Ureter (tissue), 1 donor: ENCODE measurements around the genes MRC1 and PLXDC2.

DNA sequence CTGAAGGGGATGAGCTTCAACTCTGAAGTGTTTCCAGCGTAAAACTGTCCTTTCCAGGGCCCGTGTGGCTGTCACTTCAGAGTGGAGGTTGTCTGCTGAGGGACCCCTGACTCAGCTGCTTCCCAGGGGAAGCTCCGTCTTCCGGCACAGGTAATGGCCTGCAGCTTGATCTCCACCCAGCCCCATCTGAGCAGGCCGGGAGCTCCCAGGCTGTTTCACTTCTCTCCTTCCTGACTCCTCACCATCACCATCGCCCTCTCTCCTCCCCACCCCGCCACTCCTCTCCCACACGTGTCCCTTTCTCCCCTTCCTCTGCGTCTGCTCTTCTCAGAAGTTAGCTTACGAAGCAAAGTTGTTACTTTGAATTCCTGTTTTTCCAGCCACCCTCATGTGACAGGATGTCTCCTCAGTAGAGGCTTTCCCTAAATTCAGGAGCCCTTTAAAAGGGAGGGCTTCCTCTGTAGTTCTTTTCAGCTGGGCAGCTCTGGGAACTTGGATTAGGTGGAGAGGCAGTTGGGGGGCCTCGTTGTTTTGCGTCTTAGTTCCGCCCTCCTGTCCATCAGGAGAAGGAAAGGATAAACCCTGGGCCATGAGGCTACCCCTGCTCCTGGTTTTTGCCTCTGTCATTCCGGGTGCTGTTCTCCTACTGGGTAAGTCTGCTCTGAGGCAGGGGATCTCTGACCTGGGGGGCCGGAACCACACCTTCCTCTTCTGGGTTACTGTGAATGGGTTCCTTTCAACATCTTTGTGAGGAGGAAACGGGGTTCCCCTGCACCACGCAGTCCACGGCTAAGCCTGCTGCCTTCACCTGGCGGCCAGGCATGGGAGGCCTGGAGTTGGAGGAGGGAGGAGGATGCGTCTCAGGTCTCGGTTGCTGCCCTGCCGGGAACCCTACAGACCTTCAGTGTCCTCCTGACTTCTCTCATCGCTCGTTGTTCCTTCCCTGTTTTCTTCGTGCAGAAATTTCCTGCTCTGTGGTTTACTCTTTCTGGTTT lies at the start of gene MRC1:
Gene MRC1 (plus strand): TSS at position 472 of the 995 bp plus-strand sequence.
- PRO-cap, result bidirectional peak, plus-strand start at position 471 of the sequence, minus-strand start at position 188 of the sequence

DNA sequence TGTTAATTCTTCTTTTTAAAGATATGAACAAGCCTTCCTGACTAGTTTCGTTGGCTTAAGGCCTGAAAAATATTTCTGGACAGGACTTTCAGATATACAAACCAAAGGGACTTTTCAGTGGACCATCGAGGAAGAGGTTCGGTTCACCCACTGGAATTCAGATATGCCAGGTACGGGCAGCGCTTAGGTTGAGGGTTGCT lies 54.3 kb downstream of the MRC1 start:
- PRO-cap, result no peak

GRCh38 chr10:18199082-18199831 lies 59.0 kb downstream of the CACNB2 start:
- PRO-cap, result no peak

- PRO-cap, result no peak
These were observed 63.3 kb downstream of the CACNB2 start for GRCh38 chr10:18203548-18203932.

GRCh38 chr10:18520242-18520897 lies 131.0 kb downstream of the NSUN6 start:
- PRO-cap, result no peak

DNA sequence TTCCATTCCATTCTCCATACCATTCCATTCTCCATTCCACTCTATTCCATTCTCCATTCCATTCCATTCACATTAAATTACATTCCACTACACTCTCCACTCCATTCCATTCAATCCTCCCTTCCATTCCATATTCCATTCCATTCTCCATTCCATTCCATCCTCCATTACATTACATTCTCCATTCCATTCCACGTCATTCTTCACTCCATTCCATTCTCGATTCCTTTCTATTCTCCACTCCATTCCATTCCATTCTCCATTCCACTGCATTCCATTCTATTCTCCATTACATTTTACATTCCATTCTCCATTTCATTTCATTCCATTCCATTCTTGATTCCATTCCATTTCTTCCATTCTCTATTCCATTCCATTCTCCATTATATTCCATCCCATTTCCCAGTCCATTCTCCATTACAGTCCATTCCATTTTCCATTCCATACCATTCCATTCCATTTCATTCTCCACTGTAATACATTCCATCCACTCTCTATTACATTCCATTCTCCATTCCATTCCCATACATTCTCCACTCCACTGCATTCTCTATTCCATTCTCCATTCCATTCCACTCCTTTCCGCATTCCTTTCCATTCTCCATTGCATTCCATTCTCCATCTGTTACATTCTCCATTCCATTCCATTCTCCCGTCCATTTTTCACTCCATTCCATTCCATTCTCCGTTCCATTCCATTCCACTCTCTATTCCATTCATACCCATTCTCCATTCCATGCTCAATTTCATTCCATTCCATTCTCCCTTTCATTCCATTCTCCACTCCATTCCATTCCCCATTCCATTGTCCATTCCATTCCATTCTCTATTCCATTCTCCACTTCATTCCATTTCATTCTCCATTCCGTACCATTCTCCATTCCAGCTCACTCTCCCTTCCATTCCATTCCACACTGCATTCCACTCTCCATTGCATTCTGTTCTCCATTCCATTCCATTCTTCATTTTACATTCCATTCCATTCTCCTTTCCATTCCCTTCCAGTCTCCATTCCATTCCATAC lies 87.3 kb downstream of the NSUN6 start:
- PRO-cap, result no peak

GRCh38 chr10:18572525-18573974 lies 78.3 kb downstream of the NSUN6 start:
- PRO-cap, result no peak

- PRO-cap, result no peak
These were observed 2.0 kb upstream of the MALRD1 start for GRCh38 chr10:19046665-19046994.

DNA sequence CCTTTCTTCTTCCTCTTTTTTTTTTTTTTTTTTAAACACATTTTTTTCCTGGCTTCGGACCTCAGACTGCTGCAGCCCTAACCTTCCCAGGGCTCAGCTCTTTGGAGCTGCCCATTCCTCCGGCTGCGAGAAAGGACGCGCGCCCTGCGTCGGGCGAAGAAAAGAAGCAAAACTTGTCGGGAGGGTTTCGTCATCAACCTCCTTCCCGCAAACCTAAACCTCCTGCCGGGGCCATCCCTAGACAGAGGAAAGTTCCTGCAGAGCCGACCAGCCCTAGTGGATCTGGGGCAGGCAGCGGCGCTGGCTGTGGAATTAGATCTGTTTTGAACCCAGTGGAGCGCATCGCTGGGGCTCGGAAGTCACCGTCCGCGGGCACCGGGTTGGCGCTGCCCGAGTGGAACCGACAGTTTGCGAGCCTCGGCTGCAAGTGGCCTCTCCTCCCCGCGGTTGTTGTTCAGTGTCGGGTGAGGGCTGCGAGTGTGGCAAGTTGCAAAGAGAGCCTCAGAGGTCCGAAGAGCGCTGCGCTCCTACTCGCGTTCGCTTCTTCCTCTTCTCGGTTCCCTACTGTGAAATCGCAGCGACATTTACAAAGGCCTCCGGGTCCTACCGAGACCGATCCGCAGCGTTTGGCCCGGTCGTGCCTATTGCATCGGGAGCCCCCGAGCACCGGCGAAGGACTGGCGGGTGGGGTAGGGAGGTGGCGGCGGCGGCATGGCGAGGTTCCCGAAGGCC lies at the start of gene PLXDC2:
Gene PLXDC2 (plus strand): TSS at position 64 of the 732 bp plus-strand sequence.
- PRO-cap, result unidirectional peak, plus-strand start at position 276 of the sequence; unidirectional peak, minus-strand start at position 551 of the sequence

DNA sequence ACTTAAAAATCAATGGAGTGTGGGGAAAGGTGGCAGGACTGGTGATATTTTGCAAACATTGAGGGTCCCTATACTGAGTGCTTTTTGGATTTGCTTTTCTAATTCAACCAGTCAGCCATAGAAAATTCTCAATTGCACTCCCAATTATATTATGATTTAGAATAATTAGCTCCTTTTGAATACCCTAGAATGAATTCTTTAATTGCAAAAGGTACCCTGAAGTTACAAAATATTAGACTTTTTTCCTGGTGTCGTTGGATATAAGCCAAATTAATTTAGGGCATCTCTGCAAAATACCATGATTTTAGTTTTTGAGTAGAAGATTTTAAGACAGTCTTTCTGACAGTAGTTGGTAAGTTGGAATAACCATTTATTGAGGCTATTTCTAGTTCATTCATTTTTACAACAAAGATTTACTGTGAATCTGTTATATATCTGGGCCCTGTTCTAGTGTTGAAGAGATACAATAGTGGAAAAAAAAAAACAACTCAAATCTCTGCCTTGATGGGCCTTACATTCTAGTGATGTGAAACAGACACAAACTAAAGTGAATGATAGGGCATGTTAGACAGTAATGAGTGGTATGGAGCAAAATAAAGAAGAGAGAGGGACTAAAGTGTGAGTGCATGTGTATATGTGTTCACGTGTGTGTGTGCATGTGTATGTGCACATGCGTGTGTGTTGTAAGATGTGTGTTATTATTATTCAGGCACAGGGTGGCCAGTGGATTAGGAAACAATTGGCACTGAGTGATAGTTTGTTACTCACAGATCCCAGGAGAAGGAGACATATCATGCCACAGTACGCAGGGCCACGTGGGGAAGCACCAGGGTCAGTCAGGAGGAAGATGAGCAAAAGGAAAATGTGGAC lies 89.5 kb downstream of the PLXDC2 start:
- PRO-cap, result no peak

DNA sequence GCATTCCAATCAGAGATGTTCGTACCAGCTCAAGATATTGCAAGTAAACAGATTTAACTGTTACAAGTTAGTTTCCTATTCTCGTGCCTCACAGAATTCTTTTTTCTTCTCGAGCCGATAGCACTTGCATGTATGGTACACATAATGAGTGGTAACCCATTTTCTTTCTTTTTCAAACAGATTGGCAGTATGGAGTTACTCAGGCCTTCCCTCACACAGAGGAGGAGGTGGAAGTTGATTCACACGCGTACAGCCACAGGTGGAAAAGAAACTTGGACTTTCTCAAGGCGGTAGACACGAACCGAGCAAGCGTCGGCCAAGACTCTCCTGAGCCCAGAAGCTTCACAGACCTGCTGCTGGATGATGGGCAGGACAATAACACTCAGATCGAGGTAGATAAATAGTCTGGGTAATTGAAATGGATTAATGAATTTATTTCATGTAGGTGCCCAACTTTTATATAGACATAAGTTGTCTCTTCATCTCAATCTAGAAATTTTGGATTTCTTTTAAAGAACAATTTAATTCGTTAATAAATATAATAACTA lies 185.4 kb downstream of the PLXDC2 start:
- PRO-cap, result no peak

GRCh38 chr10:20005256-20006177 lies 189.3 kb downstream of the PLXDC2 start:
- PRO-cap, result no peak

DNA sequence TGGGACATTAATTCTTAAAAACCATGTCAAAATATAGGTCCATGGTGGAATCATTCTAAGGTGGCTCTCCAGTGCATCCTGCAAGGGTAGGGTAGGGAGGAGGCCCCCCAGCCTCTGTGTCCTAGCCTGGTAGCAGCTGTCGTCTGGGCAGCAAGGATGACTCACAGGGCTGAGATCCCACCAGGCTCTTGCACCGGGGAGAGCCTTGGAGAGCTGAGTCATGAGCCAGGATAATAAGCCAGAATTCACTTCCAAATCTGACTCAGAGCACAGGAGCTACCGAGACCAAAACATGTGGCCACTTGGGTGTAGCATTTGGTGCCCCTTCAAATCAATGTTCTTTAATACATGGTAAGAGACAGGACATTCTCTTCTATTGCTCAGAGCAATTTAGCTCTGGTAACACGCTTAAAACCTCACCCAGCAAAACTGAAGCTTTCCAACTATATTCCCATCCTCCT lies 298.5 kb downstream of the NEBL start:
- PRO-cap, result no peak

- PRO-cap, result no peak
These were observed 118.9 kb downstream of the NEBL start for GRCh38 chr10:20778126-20778661.

- PRO-cap, result no peak
These were observed 91.3 kb upstream of the NEBL start for GRCh38 chr10:20988129-20989017.

- PRO-cap, result no peak
These were observed 123.5 kb upstream of the NEBL start for GRCh38 chr10:21020414-21021175.

DNA sequence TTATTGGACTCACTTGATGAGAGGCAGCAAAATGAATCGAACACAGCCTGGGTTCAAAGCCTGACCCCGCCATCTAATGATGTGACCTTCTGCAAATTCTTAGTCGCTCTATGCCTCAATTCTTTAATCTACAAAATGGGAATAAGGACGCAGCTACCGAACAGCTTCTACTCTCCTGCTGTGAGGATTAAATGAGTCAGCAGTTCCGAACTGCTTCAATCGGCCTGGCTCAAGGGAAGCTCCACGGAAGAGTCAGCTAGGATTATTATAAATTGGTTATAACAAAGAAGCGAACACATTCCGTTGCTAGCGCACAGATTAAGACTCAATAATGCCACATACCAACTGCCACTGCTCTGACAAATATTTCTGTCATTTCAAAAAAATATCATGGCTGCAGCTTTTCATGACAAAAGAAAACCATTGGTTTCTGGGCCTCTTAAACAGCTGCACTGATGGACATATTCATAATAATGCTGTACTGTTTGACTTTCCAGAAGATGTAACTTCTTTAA lies 278.1 kb upstream of the NEBL start:
- PRO-cap, result no peak

DNA sequence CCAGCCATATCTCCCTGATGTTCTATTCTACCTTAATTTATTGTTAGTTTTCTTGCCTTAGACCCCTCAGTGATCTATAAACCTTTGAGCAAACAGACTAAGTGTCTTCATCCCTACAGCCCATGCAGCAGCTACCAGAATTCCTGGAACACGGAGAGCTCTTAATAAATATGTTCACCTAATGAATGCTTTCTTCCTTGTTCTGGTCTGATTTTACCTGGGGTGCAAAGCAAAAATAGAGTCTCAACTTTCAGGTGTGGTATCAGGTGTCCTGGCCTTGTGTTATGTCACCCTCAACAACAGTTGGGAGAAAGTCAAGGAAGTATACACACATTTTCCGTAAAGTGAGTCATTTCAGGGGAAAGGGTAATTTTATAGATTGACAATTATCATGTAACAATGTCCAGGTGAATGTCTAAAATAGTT lies 287.6 kb downstream of the SKIDA1 start:
- PRO-cap, result no peak

DNA sequence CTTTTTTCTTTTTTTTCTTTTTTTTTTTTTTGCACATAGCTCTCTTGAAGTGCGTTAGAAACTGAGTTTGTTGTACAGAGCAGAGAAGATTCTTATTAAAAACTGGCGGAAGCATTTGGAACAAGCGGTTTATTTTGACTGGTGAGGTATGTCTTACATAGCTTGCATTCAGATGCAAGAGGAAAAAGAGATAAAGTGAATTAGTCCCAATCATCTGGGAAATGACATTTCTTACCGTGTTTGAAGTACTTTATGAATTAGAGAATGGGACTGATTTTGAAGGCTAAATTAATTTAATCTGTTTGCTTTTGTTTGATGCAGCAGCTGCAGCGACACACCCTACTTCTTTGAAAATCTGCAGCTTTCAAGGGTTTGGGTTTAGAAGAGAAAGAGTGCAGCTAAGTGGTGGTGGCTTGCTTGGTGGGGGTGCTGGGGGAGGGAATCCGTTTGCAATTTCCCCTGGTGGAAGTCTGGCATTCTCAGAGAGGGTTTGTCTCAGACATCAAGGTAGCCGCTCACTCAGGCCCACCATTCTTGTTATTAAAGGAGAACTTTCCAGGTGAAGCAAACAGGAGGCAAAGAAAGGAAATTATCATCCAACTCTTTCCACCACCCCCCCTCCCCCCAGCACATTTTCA lies 231.8 kb downstream of the SKIDA1 start:
- PRO-cap, result no peak

DNA sequence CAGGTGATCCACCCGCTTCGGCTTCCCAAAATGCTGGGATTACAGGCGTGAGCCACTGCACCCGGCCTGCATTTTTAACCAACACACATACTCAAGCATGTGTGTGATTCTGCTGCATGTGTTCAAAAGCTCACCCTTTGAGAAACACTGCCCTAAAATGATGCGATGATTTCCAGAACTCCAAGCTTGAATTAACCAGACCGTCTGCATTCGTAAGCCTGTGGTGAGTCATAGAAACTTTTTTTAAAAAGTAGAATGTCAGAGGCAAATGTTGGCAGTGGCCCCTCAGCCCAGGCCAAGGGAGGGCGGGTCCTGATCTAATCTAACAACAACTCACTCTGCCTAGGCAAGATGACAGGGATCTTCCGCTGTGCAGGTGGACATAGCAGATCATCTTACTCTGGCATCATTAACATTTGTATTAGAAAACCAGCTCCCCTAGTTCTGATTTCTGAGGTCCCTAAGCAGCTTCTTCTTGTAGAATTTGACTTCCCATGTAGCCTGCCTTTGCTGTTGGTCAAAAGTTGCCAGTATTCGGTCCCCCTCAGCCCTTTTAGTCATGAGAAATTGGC lies 190.5 kb downstream of the SKIDA1 start:
- PRO-cap, result no peak